HL-60 (cell line): Measurements from ENCODE around the genes IDH3A, HYKK, CHRNA5 and CTSH.

GRCh38 chr15:77649061-77649583, 16.4 kb upstream of the LINGO1 start:
- RRBS: no CpG with 5 or more reads among the region's 7 CpGs

DNA sequence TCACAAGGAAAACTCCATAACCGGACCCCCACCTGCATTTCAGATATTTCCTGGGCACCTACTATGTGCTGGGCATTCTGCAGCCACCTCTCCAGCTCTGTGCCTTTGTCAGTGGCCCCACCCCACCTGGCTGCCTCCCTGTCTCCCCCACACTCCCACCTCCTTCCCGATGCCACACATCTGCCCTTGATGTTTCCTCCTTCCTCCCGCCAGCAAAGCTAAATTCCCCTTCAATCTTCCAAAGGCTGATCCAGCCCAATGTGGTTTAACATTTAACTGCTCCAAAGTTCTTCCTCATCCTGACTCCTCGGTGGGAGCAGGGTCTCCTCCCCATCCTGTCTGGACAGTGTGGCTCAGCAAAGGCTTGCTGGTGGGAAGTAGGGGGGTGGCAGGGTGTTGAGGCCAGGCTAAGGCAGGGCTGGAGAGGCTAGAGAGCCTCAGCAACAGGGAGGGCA, 123.0 kb upstream of the LINGO1 start:
- RRBS: no CpG with 5 or more reads among the region's 4 CpGs

DNA sequence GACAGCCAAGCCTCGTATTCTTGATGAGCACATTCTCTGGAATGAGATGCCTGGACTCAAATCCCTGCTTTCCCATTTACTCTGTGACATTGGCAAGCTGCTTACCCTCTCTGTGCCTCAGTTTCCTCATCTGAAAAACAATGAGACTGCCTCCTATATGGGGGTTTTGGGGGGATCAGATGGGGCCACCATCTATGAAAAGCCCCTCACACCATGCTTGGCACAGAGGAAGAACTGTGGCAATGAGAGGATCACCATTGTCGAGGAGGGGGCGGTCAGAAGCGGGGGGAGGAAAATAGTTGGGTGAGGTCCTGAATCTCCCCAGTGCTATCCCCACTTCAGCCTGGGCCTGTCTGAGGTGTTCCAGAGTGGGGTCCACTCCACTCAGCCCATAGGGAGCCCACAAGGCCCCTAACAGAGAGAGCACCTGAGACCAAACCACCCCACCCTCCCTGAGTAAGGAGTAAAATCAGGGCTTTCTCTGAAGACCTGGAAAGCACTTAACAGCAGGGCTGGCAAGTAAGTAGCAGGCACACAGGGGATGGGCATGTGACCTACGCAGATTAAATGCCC, 126.0 kb upstream of the LINGO1 start:
- RRBS: no CpG with 5 or more reads among the region's 5 CpGs

DNA sequence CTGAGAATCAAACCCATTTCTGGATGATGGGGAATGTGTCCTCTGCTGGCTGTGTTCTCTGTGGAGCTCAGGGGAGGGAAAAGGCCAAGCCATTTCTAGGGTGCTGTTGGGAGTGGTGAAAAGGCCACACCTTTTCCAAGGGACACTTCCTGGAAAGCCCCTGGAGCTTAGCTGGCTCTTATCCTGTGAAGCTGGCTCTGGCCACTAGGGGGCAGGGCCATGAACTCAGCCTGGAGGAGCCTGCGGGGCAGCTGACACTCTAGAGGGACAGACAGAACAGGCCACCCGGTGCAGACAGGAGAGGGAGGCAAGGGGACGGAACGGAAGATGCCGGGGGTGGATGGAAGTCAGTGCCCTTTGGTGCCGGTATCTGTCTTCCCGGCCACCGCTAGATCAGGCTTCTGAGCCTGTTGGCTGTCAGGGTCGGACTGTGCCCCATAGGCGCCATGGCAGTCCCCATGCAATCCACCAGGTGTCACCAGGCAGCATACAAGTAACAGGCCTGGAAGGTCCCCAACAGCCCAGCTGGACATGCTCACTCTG, 167.1 kb downstream of the TBC1D2B start:
- RRBS: no CpG with 5 or more reads among the region's 10 CpGs

- RRBS: no CpG with 5 or more reads among the region's 15 CpGs
These were observed 83.5 kb downstream of the TBC1D2B start for GRCh38 chr15:77993909-77994553.

- RRBS: no CpG with 5 or more reads among the region's 20 CpGs
These were observed 42.9 kb downstream of the TBC1D2B start for GRCh38 chr15:78034177-78035398.

GRCh38 chr15:78049977-78050546, 27.4 kb downstream of the TBC1D2B start:
- RRBS: no CpG with 5 or more reads among the region's 6 CpGs

DNA sequence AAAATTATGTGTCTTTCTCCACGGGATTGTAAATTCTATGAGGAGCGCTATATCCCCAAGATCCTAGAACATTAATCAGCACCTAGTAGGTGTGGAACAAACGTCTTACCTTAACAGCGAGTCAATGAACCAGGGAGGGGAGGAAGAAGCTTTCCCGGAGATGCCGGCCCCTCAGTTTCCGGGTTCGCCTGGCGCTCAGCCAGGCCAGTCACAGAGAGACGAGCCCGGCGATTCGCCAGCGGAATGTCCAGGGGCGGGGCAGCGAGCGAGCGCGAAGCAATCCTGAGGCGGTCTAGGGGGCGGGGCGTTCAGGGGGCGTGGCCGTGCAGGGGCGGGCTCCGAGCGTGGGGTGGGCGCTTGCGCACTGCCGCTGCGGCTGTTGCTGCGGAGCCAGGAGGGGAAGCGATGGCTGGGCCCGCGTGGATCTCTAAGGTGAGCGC, at the start of gene IDH3A:
Gene IDH3A (plus strand): TSS at position 364 of the 440 bp plus-strand sequence.
- RRBS: 3% methylated on average over 5 of the region's 36 CpGs

- RRBS: no CpG with 5 or more reads among the region's 15 CpGs
These were observed 21.6 kb downstream of the ACSBG1 start for GRCh38 chr15:78212643-78213287.

- RRBS: 14% methylated on average over 4 of the region's 29 CpGs
These were observed 551 bp downstream of the DNAJA4 start for GRCh38 chr15:78264970-78265255.

DNA sequence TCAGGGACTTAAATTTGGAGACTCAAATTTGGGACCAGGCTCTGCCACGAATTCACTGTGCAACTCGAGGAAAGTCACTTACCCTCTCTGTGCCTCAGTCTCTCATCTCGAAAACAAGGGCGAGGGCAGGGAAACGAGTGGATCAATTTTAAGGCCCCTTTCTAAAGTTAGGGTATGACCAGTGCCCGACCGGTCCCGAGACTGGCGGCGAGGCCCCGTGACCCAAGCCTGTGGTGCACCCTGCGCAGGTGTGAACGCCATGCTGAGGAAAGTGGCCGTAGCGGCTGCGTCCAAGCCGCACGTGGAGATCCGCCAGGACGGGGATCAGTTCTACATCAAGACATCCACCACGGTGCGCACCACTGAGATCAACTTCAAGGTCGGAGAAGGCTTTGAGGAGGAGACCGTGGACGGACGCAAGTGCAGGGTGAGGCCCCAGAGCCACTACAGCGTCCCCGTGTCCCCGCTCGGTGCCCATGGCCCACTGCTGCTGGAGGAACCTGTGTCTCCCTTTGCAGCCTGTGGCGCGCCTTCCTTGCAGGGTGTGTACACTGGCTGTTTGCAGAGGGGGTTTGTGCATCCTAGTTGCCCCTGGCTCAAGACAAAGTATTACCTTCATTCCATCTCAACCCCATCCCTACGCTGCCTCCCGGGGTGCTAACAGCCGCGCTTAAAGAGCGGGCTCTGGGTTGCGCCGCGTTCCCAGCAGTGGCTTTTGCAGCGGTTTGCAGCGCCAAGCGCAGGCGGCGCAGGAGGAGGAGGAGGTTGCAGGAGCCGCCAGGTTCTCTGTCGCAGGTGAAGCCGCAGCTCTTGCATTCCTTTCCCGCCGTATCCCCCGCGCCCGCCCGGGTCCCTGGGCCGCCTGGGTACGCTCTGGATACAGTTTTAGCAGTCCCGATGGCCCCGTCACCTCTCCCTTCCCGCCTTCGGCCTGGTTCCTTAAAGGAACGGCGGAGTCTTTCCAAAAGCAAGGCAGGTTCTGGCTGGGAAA, 937 bp downstream of the CRABP1 start:
- RRBS: no CpG with 5 or more reads among the region's 62 CpGs

DNA sequence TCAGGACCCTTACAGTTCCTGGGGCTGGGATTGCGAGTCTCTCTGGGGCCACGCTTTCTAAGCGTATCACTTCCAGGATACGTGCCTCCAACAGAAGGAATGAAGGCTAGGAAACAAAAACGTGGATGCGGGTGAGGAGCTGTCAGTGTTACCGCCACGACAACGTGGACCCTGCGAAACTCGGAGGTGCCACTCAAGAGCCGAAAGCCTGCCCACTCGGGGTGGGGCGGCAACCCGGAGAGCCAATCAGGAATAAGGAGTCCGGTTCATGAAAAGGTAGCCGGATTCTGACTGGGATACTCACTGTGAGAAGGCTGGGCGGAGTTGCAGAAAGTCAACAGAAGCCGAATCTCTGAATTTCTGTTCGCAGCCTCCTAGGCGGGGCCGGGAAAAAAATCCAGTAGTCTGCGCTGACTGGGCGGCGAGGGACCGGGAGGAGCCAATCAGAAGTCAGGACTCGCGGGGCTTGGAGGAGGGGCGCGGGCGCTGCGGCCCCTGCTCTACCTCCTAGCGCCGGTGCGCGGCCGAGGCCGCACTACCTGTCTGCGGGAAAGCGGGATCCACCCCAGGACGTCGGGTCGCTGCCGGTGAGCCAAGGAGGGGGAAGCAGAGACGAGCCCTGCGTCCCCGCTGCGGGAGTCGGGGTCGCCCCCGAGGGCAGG, at the start of gene HYKK:
Gene HYKK (plus strand): TSS at position 493 of the 662 bp plus-strand sequence.
- RRBS: 3% methylated on average over 26 of the region's 51 CpGs

- RRBS: no CpG with 5 or more reads among the region's 9 CpGs
These were observed 8.4 kb downstream of the PSMA4 start for GRCh38 chr15:78548422-78549273.

GRCh38 chr15:78565079-78565982, at the start of gene CHRNA5:
Gene CHRNA5, plus strand, starts transcription at chr15:78565520.
- RRBS: 5% methylated on average over 17 of the region's 75 CpGs

GRCh38 chr15:78925660-78927019, 18.7 kb downstream of the CTSH start:
- RRBS: no CpG with 5 or more reads among the region's 19 CpGs

- RRBS: 98% methylated on average over 5 of the region's 23 CpGs
These were observed 12.4 kb downstream of the CTSH start for GRCh38 chr15:78932002-78933273.

DNA sequence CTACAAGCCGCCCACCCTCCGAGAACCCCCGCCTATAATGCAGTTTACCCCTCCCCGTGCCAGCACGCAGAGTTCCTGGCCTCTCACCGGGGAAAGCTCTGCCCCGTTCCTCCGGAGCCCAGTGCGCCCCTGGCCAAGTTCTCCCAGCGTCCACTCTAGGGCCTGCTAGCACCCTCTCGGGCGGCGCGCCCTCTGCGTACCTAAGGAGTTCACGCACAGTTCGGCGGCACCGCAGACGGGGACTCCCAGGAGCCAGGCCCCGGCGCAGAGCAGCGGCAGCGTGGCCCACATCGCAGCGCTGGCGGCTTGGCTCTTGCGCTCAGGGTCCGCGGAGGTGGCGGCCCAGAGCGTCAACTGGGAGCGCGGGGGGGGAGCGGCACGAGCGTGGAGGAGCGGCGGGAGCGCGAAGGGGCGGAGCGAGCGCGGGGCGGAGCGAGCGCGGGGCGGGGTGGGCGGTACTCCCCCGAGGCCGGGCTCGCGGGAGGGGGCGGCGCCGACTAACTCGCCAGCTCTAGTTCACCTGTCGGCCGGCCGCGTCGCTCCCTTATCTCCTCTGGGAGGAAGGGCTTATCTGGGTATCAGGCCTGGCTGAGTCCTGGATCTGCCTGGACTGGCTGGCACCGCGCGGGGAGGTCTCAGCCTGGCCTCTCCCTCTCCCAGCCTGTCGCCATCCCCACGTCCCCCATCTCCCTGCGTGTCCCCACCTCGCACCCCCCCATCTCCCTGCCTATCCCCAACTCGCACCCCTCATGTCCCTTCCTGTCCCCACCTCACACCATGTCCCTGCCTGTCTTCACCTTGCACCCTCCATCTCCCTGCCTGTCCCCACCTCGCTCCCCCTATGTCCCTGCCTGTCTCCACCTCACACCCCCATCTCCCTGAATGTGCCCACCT, at the start of gene CTSH:
Gene CTSH (minus strand): TSS at position 356 of the 894 bp plus-strand sequence.
- RRBS: 5% methylated on average over 9 of the region's 73 CpGs

DNA sequence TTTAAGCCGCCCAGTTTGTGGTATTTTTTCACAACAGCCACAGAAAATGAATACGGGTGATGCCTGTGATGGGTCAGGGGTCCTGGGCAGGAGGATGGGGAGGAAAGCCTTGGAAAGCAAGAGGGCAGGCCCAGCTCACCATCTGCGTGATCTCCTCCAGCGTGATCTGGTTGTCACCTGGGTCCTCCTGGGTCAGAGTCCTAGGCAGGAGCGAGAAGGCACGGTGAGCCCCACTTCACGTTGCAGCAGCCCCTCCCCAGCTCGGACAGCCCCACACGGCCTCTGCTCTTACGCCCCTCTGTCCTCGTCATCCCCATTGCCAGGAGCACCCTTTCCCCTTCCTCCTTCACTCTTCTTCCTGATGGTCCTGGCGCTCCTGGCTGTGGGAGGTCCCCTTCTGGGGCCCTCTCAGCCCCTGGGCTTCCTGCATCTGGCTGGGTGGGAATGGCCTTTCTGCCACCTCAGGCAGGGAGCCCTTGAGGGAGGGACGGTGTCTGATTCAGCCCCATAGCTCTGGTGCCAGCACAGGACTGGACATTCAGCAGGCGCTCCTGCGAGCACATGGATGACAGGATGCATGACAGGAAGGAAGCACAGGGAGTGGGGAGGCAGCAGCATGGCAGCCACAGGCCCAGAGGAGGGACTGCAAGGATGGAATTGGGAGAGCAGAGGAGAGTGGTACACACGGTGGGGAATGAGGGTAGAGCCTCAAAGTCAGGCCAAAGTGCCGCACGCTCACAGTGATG, 50.9 kb upstream of the CTSH start:
- RRBS: no CpG with 5 or more reads among the region's 18 CpGs

DNA sequence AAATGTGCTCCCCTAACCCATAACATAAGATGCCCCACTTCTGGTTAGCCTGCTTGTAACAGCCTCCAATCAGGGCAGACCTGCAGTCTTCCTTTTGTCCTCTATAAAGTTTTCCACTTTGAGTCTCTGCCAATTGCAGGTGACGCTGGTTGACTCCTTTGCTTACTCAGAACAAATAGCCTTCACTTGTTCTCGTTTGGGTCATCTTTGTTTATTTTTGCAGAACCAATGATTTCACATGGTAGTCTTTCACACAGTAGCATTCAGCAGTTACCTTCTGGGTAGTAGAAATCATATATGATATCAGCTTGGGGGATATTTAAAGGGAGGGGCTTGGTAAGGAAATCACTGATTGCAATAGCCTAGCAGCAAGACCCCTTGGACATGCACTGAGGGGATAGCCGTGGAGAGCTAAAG, 225.6 kb downstream of the MINAR1 start:
- RRBS: no CpG with 5 or more reads among the region's 3 CpGs

- RRBS: no CpG with 5 or more reads among the region's 5 CpGs
These were observed 50.3 kb downstream of the MTHFS start for GRCh38 chr15:79846268-79847175.